Omental fat pad (tissue), 4 donors: ENCODE measurements around the genes SPDYE16 and SEMA3C.

- PRO-cap = no peak
- RAMPAGE, long total RNA, 4 experiments = no peak in any of the 4 experiments
Observed at GRCh38 chr7:76543245-76543547, at the start of gene SPDYE16. Gene SPDYE16 (minus strand): TSS chr7:76543297.

- PRO-cap = no peak
- RAMPAGE, long total RNA, 4 experiments = no peak in any of the 4 experiments
Observed at GRCh38 chr7:77009944-77010514, 22.1 kb downstream of the SPDYE17 start.

DNA sequence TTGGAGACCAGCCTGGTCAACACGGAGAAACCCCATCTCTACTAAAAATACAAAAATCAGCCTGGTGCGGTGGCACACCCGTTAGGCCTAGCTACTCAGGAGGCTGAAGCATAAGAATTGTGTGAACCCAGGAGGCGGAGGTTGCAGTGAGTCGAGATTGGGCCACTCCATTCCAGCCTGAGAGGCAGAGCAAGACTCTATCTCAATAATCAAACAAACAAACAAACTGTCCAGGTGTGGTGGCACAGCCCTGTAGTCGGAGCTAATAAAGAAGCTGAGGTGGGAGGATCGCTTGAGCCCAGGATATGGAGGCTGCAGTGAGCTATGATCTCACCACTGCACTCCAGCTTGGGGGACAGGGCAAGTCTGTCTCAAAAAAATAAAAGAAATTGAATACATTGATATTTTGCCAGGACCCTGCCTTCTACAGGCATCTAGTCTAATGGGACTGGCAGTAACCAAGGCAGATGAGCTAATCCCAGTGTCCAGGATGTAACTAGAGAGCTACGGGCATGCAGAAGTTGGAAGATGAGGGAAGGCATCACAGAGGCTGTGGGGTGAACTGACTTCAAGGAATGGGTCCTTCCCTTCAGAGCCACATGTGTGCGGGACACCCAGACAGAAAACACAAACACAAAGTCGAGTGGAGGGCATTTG is 8.6 kb downstream of the SPDYE18 start:
- PRO-cap = no peak
- RAMPAGE, long total RNA, 4 experiments = no peak in any of the 4 experiments

DNA sequence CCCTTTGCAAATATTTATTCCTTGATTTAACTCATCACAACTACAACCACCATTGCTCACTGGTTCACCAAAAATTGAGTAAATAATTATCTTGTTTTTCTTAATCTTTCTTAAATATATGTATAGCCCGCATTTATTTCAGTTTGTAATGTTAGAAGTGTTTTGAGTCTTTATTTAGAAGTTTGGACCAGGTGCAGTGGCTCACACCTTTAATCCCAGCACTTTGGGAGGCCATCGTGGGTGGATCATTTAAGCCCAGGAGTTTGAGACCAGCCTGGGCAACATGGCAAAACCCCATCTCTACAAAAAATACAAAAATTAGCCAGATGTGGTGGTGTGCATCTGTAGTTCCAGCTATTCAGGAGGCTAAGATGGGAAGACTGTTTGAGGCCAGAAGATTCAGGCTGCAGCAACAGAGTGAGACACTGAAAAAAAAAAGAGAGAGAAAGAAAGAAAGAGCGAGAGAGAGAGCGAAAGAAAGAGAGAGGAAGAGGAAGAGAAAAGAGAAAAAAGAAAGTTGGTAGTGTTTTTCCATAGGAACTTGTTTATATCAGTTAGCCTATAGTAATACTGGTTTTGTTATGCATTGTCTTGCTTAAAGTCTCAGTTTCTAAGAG is 12.7 kb downstream of the CCDC146 start:
- PRO-cap = no peak
- RAMPAGE, long total RNA, 4 experiments = no peak in any of the 4 experiments

DNA sequence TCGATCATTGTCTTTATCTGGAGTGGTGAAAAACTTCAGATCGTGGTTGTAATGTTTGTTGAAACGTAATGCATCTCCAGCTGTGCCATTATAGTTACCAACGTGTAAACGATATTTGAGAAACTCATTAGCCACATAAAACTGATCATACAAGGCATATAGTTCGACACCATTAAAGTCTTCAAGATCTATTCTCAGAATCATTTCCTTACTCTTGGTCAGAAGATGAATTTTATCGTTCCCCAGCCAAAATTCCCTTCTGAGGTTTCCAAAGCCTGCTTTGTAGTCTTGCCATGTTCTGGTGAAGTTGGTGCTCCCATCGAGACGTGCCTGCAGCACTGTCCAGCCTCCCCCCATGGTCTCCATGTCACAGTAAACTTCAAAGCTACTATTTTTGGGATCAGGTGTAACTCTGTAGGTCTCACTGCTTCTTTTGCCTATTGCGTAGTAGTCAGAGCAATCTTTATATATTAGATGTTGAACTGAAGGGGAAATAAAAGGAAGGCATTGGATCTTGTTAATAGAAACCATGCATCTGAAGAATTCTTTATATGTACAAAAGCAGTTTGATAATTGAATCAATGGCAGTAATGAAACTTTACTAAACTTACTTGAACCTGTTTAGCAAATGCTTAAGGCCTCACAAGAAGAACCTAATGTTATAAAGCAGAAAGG is 3.0 kb downstream of the FGL2 start:
- PRO-cap = no peak
- RAMPAGE, long total RNA, 4 experiments = no peak in any of the 4 experiments

DNA sequence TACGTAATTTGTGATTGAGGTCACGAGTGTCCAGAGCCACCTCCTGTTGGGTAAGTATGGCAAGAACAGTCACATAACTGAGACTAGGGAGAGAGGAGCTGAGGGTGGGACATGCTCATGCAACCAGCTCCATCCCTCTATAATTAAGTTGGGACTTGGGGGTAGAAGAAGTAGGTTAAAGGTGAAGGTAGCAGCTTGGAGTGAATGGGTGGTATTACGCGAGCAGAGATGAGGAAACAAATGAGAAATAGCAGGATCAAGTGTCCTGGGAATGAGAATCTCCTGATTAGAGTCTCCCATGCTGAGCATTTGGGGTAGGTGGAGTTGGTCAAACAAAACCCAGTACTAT is 77.1 kb downstream of the GSAP start:
- PRO-cap = no peak
- RAMPAGE, long total RNA, 4 experiments = no peak in any of the 4 experiments

GRCh38 chr7:77481440-77482045 is 55.6 kb upstream of the PTPN12 start:
- PRO-cap = no peak
- RAMPAGE, long total RNA, 4 experiments = no peak in any of the 4 experiments

DNA sequence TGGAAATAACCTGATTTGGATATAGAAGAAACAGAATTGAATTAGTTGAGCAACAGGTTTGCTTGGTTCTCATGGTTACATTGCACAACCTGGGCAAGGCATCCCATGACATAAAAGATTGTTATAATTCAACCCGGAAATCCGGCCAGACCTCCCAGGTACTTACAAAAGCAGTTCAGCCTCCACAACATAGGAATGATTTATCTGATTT is 55.1 kb upstream of the PTPN12 start:
- PRO-cap = no peak
- RAMPAGE, long total RNA, 4 experiments = no peak in any of the 4 experiments

GRCh38 chr7:77537795-77538176 is 691 bp downstream of the PTPN12 start:
- PRO-cap = unidirectional peak, plus-strand start at chr7:77538073
- RAMPAGE, long total RNA, 4 experiments = no peak in any of the 4 experiments

- PRO-cap = no peak
- RAMPAGE, long total RNA, 4 experiments = no peak in any of the 4 experiments
Observed at GRCh38 chr7:77541744-77542618, 4.9 kb downstream of the PTPN12 start.

DNA sequence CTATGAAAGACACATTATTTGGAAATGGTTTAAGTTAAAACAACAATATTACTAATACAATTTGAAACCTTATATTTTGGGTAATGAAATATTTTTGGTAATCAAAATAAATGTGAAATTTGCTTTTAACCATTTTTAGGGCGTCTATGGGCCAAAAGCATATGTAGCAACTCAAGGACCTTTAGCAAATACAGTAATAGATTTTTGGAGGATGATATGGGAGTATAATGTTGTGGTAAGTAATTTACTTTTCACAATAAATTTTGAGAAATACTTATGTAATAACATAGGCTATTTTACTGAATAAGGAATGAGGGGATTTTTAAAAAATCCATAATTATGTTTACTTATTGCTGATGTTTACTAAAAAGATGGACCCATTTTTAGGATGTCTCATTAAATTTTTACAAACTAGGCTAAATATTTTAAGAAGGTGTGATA is 46.3 kb downstream of the PTPN12 start:
- PRO-cap = no peak
- RAMPAGE, long total RNA, 4 experiments = no peak in any of the 4 experiments

DNA sequence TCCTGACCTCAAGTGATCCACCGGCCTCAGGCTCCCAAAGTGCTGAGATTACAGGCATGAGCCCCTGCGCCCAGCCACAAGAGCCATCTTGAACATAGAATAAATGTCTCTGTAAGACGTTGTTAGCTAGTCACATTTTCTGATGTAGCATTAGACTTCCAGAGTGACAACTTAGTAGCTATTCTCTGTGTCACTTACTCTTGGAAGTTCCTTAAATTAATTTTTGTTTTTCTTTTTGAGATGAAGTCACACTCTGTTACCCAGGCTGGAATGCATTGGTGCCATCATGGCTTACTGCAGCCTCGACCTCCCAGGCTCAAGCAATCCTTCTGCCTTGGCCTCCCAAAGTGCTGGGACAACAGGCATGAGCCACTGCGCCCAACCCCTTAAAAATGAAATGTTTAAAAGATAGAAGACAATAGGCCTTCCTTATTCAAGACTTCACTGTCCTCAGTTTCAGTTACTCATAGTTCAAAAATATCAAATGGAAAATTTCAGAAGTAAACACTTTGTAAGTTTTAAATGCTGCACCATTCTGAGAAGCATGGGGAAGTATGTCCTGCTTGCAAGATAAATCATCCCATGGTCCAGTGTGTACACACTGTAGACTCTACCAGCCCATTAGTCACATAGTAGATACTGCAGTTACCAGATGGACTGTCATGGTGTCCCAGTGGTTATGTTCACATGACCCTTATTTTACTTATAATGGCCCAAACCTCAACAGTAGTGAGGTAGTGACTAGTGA is 69.3 kb downstream of the PTPN12 start:
- PRO-cap = no peak
- RAMPAGE, long total RNA, 4 experiments = no peak in any of the 4 experiments

- PRO-cap = no peak
- RAMPAGE, long total RNA, 4 experiments = no peak in any of the 4 experiments
Observed at GRCh38 chr7:77678903-77679434, 17.3 kb upstream of the RSBN1L start.

- PRO-cap = no peak
- RAMPAGE, long total RNA, 4 experiments = no peak in any of the 4 experiments
Observed at GRCh38 chr7:77728316-77728834, 32.1 kb downstream of the RSBN1L start.

- PRO-cap = no peak
- RAMPAGE, long total RNA, 4 experiments = no peak in any of the 4 experiments
Observed at GRCh38 chr7:80312106-80312765, 177.6 kb downstream of the GNAI1 start.

- PRO-cap = no peak
- RAMPAGE, long total RNA, 4 experiments = no peak in any of the 4 experiments
Observed at GRCh38 chr7:80603144-80603524, 35.3 kb upstream of the CD36 start.

DNA sequence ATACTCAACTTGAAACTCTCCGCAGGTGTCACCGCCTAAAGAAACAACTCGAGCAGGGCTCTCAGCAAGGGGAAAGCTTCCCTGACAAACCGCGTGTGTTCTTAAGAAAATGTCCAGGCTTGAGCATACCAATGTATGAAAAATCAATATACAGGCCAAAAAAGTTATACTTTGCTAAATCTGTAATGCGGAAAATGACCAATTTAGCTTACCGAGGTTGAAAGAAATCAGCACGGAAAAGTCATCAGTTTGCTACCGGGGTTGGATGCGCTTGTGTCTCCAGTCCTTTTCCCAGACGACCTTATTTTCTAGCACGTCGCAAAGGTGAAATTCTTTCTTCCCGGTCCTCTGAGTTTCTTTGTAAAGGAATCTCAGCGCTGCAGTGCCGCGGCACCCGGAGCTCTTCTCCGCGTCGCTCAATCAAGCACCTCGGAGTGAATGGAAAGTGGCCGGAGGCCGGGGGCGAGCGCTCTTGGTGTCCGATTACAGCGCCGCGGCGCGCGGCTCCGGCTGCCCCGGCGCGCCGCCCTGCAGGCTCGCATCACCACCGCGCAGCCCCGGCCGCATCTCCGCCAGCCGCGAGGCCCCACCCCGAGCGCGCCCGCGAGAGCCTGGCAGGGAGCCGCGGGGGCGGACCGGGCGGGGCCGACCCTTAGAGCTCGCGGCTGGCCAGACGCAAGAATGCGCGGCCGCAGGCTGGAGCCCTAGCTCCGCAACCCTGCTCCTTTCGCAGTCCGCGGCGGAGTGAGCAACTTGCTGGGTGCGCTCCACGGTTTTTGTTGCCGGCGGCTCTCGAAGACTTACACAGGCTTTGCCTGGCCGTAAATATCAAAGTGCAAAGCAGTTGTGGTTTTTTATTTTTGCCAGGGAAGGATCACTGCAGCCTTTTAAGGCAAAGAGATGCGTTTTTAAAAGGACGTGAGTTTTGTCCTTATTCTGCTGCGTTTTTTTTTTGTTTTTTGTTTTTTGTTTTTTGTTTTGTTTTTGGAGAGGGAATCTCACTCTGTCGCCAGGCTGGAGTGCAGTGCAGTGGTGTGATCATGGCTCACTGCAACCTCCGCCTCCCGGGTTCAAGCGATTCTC is at the start of gene SEMA3C:
Gene SEMA3C (minus strand): TSS at position 436 of the 1,083 bp plus-strand sequence.
- PRO-cap = bidirectional peak, plus-strand start at position 732 of the sequence, minus-strand start at position 436 of the sequence
- RAMPAGE, long total RNA, 4 experiments = start-site peak on the plus strand in 1 of 4 experiments, centred at position 705 of the sequence, 12 reads per replicate; start-site peak on the minus strand in 2 of 4 experiments, centred at positions 463 to 467 of the sequence, 1,770 to 3,220 reads per replicate

GRCh38 chr7:82955583-82956192 is 207.0 kb downstream of the PCLO start:
- PRO-cap = no peak
- RAMPAGE, long total RNA, 4 experiments = no peak in any of the 4 experiments

DNA sequence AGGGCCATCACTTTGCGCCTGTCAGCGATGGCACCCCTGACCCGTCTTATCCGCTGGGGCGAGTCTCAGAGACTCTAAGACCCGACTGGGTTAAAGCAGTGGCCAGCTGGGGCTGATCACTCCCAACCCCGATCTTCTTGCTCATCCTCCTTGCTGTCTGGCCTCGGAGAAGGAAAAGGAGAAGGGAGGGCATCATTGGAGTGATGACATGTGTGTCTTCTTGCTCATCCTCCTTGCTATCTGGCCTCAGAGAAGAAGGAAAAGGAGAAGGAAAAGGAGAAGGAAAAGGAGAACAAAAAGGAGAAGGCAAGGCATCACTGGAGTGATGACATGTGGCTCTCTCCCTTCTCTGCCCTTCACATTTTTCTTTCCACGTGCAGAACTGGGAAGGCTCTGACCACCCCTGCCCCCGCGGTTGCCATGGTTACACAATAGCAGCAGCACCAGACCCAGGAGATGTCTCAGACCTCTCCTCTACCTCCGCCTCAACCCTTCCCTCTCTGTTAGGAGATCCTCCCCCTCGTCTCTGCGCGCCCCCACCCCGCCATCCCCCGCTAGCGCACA is 2.0 kb downstream of the SEMA3D start:
- PRO-cap = no peak
- RAMPAGE, long total RNA, 4 experiments = no peak in any of the 4 experiments

GRCh38 chr7:86978524-86979232 is 80.8 kb downstream of the ELAPOR2 start:
- PRO-cap = no peak
- RAMPAGE, long total RNA, 4 experiments = no peak in any of the 4 experiments